PC-3 (cell line): ENCODE results near the genes COQ8A and WNT3A.

- RAMPAGE, long total RNA = no peak
Observed at GRCh38 chr1:226632244-226633599, 84.2 kb downstream of the STUM start.

GRCh38 chr1:226712934-226714061, 25.8 kb downstream of the ITPKB start:
- RAMPAGE, long total RNA = no peak

DNA sequence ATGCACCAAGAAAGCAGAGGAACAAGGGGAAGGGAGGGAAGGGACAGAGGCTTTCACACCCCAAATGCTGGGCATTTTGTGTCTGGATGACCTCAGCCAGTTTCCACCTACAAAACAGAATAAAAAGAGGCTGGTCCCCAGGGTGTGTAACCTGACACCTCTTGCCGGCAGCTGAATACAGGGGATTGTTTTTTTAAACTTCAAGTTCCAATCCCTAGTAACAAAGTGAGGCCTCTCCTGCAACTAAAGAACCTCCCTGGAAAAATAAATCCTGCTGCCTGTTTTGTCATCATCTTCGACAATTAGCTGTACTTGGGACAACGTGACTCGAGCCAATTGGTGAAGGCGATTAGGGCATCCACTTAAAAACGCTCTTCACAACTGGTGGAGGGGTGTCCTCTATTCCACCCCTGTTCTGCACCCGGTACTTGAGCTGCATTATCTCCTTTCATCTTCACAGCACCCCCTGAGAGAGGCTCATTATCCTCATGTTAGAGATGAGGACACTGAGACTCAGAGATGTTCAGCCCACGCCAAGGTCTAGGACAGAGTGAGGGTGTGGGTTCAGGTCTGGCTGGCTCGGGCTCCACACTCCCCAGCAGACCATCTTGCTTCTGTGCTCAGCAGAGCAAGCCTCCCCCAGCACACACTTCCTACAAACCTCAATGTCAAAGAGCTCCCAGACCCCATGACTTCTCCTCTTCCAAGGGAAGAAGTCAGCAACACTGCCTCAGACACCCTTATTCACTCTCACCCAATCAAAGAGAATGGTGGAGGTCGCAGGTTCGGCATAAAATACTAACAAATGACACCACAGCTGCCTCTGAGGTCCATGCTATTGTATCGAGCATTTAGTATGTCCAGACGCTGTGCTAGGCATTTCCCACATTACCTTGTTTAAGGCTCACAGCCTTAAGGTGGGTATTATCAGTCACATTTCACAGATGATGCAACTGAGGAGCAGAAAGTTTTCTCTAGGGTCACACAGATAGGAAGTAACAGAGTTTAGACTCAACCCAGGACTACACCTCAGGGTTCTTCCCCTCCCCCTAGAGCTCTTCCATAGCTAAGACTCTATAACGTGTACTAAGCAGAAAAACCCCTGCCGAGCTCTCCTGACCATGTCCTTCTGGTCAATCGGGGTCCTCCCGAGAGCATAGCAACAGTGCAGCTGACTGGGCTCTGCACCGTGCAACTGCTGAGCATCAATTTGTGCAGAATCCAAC, 15.0 kb downstream of the ITPKB start:
- RAMPAGE, long total RNA = no peak

GRCh38 chr1:226733195-226733928, 5.7 kb downstream of the ITPKB start:
- RAMPAGE, long total RNA = no peak

DNA sequence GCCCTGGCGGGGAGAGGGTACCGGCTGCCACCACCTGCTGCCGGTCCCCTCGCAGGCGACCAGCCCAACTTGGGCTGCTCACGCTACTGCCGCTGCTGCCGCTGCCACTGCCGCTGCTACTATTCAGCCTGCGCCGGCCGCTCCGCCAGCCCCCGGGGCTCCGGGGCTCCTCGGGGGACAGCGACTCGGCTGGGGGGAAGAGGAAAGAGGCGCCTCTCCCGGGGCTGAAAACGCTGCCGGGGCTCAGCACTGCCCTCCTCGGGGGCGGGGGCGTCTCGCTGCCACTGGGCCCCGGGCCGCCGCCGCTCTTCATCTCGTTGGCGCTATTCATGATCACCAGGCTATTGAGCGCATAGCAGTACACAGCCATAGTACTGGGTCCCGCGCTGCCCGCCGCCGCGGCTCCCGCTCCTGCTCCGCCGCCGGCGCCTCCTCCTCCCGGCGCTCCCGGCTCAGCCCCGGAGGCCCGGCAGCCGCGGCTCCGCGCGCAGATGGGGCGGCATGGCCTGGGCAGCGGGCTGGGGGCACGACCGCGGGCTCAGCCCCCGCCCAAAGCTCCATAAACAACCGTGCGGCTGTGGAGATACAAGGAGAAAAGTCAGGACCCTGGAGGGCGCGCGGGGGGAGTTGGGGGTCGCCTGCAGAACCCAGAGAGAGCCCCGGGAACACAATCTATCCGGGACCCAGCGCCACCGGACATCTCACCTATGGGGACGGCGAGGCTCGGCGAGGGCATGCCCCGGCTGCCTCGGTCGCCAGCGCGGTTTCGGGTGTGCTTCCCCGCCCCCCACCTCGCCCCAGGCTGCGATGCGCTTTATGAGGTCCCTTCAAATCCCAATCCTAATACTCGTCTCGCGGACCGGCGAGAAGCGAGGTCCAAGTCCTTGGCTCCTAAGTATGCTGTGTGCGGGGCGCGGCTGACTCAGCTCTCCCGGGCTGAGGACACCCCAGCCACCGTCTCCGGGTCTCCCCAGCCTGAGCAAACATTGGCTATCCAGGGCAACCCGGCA, 1.7 kb downstream of the ITPKB start:
- RAMPAGE, long total RNA = no peak

- RAMPAGE, long total RNA = no peak
Observed at GRCh38 chr1:226779486-226779924, 40.4 kb upstream of the ITPKB start.

DNA sequence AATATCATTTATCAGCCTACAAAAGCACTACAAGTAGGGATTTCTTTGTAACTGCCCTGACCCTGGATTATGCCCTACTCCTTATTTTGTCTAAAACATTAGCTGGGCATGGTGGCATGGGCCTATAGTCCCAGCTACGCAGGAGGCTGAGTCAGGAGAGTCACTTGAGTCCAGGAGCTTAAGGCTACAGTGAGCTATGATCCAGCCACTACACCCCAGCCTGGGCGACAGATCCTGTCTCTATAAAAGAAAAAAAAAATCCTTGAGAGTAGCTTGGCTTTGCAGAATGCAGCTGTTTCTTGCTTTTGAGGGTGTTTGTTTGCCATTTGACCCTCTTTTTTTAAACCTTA, 55.8 kb upstream of the PSEN2 start:
- RAMPAGE, long total RNA = no peak

DNA sequence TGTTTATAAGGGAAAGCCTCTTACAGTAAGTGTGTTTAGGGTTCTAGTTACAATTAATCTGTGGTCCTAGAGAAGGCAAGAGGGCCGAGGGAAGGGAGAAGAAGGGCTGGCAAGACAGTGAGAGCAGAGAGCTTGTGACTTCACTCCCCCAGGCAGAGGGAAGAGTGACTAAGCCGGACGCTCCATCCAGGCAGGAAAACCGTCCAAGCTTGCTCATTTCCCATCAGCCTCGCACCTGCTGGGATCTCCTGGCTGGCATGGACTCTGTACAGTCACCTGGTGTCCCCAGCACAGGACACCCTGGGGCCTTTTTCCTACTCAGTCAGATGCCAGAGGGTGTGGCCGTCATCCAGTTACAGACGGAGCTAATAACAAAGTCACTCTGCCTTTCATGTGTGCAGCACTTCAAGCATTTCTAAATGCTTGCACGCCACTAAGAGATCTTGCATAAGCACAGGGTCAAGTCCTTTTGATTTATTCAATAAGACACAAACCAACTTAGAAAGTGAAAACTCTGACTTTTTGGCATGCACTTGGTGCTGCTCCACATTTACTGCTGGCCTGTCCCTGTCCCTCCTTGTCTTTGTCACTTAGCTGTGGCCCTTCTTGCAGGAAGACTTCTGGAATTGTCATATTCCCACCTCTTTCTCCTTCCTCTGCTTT, 55.3 kb upstream of the PSEN2 start:
- RAMPAGE, long total RNA = no peak

DNA sequence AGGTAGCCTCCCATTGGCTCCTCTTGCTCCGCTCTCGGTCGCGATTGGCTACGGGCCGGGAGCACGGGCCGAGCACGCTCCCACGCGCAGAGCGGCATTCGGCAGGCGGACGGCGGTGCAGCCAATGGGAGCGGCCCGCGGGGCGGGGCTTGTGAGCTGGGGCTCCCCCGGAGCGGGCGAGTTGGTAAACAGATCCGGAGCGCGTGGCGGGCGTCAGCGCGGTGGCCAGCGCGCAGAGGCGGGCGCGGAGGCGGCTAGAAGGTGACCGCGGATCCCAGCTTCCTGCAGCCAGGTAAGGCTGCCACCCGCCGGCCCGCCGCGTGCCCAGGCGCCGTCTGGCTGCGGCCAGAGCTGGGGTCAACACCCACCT, at the start of gene COQ8A:
COQ8A (plus strand) TSS at position 187 of the 370 bp plus-strand sequence.
- RAMPAGE, long total RNA = no peak

- RAMPAGE, long total RNA = no peak
Observed at GRCh38 chr1:227096340-227097712, 156.7 kb downstream of the COQ8A start.

DNA sequence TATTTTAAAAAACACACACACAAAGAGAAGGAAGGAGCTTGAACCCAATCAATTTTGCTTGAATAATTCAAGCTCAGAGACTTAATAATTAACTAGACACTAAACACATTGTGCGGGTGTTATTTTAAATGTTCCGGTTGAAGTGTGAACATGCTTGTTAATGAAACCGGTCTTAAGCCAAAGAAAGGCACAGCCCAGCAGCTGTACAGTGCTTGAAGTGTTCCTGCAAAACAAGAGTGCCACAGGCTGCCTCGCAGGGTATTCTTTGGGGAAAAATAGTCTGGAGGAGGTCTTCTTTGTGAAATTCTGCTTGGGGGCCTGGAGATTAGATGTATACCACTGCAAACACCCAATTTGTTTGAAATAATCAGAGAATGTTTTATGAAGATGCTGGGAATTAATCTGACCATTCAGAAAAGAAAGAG, 2.2 kb upstream of the CDC42BPA start:
- RAMPAGE, long total RNA = no peak

GRCh38 chr1:227759259-227760108, 24.2 kb downstream of the SNAP47 start:
- RAMPAGE, long total RNA = no peak

DNA sequence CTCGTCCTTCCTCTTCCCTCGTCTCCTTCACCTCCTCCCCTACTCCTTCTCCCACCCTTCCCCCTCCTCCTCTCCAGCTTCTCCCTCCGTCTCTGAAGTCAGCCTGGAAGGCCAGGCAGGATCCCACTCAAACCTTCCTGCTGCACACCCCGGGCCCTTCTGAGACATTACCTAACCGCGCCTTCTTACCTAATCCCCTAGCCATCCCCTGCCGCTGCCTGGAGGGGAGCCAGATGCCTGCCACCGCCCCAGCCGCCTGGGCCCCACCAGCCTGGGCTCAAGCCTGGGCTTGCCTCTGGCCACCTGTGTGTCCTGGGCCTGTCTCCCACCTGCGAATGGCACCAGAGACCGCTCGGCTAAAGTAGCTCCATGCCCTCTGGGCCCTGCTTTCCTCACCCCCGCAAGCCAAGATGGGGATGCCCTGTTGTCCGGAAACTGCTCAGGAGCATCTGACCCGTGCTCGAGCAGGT, 32.0 kb downstream of the WNT9A start:
- RAMPAGE, long total RNA = no peak

GRCh38 chr1:228006765-228007829, at the start of gene WNT3A:
WNT3A (plus strand) TSS chr1:228006998.
- RAMPAGE, long total RNA = no peak

GRCh38 chr1:228037517-228038379, 30.9 kb downstream of the WNT3A start:
- RAMPAGE, long total RNA = no peak

GRCh38 chr1:228085067-228086252, 3.0 kb downstream of the ARF1 start:
- RAMPAGE, long total RNA = no peak

DNA sequence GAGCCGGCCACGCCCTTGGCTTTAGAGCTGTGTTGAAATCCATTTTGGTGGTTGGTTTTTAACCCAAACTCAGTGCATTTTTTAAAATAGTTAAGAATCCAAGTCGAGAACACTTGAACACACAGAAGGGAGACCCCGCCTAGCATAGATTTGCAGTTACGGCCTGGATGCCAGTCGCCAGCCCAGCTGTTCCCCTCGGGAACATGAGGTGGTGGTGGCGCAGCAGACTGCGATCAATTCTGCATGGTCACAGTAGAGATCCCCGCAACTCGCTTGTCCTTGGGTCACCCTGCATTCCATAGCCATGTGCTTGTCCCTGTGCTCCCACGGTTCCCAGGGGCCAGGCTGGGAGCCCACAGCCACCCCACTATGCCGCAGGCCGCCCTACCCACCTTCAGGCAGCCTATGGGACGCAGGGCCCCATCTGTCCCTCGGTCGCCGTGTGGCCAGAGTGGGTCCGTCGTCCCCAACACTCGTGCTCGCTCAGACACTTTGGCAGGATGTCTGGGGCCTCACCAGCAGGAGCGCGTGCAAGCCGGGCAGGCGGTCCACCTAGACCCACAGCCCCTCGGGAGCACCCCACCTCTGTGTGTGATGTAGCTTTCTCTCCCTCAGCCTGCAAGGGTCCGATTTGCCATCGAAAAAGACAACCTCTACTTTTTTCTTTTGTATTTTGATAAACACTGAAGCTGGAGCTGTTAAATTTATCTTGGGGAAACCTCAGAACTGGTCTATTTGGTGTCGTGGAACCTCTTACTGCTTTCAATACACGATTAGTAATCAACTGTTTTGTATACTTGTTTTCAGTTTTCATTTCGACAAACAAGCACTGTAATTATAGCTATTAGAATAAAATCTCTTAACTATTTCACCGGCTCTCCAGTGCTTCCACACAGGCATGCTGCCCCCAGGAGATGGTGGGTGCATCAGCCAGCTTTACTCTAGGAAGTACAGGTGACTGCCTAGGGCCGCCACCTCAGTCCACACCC, 4.5 kb downstream of the C1orf35 start:
- RAMPAGE, long total RNA = no peak

DNA sequence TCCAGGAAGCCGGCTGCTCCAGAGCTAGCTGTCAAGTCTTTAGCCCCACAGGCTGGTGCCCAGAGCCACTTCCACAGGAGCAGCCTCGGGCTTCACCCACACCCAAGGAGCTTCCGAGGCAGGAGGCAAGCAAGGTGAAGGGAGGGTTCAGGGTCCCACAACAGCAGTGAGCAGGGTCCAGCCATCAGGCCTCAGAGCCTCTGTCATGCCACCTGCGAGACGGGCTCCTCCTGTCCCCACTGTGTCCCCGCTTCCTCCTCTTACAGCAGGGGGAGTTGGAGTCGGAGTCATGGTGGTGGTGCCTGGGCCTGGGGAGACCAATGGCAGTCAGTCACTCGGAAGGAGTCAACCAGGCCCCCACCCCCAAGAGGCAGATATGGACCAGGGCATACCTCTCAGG, 2.2 kb downstream of the C1orf35 start:
- RAMPAGE, long total RNA = no peak

GRCh38 chr1:228101961-228102612, 1.0 kb downstream of the C1orf35 start:
- RAMPAGE, long total RNA = no peak

- RAMPAGE, long total RNA = no peak
Observed at GRCh38 chr1:228120687-228121744, 11.9 kb upstream of the MRPL55 start.